Umbilical cord (tissue), 2 donors: Measurements from ENCODE around the genes CBX4 and RPTOR.

GRCh38 chr17:79838324-79839365, 595 bp downstream of the CBX4 start:
- RAMPAGE, long total RNA: no peak

GRCh38 chr17:79839366-79839514, at the start of gene CBX4:
Gene CBX4, minus strand, starts transcription at chr17:79839440.
- RAMPAGE, long total RNA: no peak

DNA sequence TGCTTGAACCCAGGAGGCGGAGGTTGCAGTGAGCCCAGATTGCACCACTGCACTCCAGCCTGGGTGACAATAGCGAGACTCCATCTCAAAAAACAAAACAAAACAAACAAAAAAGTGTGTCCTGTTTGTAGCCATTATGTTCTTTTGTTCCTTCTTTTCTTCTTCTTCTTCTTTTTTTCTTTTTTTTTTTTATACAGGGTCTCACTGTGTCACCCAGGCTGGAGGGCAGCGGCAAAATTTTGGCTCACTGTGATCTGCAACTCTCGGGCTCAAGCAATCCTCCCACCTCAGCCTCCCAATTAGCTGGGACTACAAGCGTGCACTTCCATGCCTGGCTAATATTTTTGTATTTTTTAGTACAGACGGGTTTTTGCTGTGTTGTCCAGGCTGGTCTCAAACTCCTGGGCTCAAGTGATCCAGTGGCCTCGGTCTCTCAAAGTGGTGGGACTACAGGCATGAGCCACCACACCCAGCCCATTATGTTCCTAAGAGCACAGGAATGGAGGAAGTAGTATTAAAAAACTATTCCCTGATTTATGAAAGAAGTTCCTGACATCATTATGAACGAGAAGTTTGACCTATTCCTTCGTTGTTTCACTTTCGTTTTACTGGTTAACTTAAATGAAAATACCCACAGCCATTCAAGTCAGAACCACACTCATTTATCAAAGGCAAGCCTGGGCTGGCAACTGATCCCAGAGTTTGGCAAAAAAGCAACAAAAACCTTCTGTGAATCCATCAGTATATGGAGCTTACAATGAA, 13.3 kb upstream of the CBX4 start:
- RAMPAGE, long total RNA: no peak

DNA sequence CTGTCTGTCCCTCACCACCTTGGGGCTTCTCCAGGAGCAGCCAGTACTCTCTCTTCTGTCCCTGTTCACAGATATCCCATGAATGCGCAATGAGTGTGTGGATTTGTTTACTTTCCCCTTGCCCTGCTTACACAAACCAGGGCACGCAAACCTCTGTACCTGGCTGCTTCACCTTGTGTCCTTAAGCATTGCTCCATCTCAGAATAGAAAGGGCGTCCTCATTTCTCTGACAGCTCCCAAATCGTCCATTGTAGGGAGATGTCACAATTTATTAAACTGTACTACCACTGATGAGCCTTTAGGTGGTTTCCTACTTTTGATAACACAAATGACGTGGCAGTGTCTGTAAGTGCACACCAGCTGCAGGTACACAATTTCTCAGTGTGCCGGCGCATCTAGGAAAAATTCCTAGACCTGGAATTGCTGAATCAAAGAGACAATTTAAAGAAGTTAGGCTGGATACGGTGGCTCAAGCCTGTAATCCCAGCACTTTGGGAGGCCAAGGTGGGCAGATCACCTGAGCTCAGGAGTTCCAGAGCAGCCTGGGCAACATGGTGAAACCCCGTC, 58.5 kb upstream of the CBX4 start:
- RAMPAGE, long total RNA: no peak

DNA sequence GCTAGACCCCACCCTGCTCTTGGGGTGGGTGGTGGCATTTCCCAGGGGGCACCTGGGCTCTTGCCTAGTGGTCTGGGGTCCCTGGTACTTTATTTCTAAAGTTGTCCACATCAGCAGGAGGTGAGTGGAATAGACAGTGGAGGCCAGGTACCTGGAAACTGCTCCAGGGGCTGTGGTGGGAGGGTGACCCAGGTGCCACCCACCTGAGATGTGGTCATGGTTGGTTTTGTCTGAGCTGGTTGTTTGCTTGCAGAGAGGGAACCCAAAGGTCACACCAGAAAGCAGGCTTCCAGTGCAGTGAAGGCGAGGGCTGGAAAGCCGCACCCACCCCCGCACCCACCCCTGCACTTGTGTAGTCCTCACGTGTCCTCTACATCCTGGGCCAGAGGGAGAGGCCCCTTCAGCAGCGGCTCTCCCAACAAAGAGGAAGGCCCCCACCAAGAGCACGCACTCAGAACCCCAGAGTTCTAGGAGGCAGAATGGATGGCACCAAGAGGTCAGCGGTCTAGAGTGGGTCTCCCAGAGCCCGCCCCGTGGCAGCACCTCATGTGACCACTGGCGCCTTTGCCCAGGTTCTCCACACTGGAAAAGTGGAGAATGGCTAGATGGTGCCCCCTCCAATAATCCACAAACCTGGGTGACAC, 92.6 kb upstream of the CBX4 start:
- RAMPAGE, long total RNA: no peak

GRCh38 chr17:79940173-79941230, 95.2 kb downstream of the TBC1D16 start:
- RAMPAGE, long total RNA: no peak

DNA sequence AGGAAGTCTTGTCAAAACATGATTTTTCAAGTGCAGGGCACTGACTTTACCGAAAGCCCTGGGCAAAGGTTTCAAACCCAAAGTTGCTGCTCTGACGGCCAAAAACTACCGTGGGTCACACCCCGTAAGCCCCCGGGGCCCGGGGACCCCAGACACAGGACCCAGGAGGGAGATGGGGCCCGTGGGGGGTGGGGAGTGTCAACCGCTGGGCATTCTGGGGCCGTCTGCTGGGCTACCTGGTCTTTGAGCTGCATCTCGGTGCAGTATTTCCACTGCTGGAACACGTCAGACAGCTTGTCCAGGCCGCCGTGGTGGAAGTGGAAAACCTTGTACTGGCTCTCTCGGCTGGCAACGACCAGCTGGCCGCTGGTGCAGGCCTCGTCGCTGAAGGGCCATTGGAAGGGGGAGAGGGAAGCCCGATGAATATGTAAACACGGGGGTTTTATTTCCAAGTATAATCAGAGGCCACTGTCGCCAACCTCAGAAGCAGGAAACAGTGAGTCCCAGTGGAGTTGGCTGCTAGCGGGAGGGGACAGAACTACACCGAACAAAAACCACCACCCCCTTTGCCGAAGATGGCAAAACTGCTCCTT, 84.4 kb downstream of the TBC1D16 start:
- RAMPAGE, long total RNA: no peak

GRCh38 chr17:79993064-79994238, 42.2 kb downstream of the TBC1D16 start:
- RAMPAGE, long total RNA: no peak

- RAMPAGE, long total RNA: no peak
Measured at GRCh38 chr17:80008567-80008863, 27.2 kb downstream of the TBC1D16 start.

DNA sequence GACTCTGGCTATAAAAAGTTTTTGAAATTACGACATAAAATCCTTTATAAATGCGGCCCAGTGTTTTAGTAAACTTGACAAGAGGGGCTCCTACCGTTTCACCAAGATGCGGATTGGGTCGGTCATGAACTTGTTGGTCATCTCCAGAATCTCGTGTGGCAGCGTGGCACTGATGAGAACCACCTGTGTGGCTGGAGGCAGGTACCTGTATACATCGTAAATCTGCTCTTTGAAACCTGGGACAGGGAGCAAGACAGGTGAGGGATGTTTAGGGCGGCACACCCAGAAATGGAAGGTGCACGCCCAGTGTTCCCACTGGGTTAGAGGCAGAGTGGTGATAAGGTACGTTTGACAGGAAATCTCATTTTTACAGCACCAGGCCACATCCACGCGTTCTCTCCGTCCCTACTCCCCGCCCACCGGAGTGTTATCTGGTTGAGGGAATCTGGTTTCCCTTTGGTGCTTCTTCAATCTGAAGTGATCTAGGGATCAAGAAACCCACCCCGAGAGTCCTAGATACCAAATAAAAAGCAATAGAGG, 7.9 kb downstream of the EIF4A3 start:
- RAMPAGE, long total RNA: no peak

DNA sequence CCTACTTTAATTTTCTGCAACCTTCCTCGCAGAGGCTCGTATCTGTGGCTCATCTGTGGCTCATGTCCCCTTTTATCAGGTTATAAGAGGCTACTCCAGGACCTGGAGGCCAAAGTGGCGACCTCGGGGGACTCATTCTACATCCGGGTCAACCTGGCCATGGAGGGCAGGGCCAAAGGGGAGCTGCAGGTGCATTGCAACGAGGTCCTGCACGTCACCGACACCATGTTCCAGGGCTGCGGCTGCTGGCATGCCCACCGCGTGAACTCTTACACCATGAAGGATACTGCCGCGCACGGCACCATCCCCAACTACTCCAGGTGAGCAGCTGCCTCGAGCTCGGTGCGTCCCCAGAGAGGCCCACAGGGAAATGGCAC, 18.0 kb downstream of the SGSH start:
- RAMPAGE, long total RNA: no peak

- RAMPAGE, long total RNA: no peak
Measured at GRCh38 chr17:80253880-80254250, 6.8 kb upstream of the RNF213 start.

GRCh38 chr17:80264605-80264929, 3.9 kb downstream of the RNF213 start:
- RAMPAGE, long total RNA: no peak

- RAMPAGE, long total RNA: no peak
Measured at GRCh38 chr17:80456781-80457262, 19.6 kb downstream of the NPTX1 start.

DNA sequence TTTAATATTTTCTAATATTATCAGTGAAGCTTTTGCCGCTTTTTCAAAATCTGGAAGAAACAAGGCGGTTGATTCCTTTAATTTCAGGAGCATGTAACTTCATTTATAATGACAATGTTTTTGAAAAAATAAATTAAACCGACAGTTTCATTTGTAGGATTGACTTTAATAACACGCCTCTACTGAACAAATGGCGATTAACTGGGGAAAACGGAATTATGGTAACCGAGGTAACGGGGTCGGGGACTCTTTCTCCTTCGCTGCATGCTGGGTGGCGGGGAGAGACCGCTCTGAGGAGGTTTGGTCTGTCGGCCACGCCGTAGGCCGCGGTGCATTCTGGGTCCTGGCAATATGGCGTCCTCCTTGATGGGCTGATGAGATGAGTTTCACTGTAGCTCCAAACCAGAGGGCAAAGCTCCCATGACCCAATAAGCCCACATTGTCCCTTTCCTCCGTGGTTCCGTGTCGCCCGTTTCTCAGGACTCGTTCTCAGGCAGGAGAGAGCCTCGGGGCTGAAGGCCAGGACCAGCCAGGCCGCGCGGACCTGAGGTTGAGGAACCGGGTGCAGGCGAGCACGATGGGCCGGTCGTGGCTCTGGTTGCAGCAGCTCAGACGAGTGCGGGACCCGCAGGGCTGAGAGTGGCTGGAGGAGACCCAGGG, at the start of gene RPTOR:
Gene RPTOR, plus strand, starts transcription at position 341 of the 660 bp plus-strand sequence.
- RAMPAGE, long total RNA: no peak

GRCh38 chr17:80599856-80600389, 55.3 kb downstream of the RPTOR start:
- RAMPAGE, long total RNA: no peak

DNA sequence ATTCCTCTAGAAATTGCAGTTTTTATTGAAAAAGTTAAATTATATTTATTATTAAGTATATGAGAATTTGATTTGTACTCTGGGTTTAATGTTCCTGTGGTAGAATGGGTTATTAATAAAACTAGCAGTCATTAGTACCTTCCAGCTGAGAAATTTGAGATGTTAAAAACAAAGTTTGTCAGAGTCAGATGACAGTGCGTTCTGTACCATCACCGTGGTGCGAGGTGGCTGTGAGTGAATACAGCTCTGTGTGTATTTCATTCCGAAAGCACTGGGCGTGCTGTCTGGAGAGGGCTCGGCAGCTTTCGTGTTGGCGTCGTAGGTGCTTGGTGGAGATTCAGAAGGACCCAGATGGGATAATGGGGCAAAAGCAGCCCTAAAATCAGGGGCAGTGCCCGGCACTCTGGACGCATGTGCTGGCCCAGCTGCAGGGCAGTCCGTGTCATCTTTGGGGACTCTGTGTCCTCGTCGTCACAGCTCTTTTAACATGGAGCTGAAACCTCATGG, 206.3 kb downstream of the RPTOR start:
- RAMPAGE, long total RNA: no peak

- RAMPAGE, long total RNA: no peak
Measured at GRCh38 chr17:80791872-80792283, 199.8 kb upstream of the CHMP6 start.

DNA sequence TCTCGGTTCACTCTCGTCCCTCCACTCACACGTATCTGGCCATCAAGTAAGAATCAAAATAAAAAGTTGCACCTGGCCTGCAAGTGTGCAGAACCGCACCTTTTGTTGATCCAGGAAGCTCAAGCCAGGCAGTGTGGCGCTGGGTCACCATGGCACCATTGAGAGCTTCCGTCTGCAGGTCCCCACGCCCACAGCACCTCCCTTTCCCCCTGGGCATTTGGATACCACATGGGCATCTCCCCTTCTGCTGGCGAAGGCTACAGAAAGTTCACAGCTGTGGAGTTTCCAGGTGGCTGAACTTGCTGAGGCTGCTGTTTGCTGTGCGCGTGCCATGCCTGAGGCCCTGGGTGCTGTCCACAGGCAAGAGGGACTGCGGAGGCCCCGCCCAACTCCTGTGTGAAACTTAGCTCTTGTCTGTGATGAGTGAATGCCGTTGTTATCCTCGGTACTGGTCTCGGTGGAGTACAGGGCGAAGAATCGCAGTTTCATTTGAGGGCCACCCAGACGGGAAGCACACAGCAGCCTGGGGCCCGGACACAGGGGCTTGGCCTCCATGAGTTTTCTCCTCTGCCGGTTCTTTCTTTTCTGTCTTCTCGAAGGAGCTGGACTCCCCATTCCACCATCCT, 90.8 kb upstream of the CHMP6 start:
- RAMPAGE, long total RNA: no peak

- RAMPAGE, long total RNA: no peak
Measured at GRCh38 chr17:80955611-80956302, 35.9 kb upstream of the CHMP6 start.